GM23248 (cell line): Measurements from ENCODE around the gene UTS2R.

GRCh38 chr17:82314899-82315559, 2.4 kb downstream of the CD7 start:
- RAMPAGE, long total RNA, result no peak

DNA sequence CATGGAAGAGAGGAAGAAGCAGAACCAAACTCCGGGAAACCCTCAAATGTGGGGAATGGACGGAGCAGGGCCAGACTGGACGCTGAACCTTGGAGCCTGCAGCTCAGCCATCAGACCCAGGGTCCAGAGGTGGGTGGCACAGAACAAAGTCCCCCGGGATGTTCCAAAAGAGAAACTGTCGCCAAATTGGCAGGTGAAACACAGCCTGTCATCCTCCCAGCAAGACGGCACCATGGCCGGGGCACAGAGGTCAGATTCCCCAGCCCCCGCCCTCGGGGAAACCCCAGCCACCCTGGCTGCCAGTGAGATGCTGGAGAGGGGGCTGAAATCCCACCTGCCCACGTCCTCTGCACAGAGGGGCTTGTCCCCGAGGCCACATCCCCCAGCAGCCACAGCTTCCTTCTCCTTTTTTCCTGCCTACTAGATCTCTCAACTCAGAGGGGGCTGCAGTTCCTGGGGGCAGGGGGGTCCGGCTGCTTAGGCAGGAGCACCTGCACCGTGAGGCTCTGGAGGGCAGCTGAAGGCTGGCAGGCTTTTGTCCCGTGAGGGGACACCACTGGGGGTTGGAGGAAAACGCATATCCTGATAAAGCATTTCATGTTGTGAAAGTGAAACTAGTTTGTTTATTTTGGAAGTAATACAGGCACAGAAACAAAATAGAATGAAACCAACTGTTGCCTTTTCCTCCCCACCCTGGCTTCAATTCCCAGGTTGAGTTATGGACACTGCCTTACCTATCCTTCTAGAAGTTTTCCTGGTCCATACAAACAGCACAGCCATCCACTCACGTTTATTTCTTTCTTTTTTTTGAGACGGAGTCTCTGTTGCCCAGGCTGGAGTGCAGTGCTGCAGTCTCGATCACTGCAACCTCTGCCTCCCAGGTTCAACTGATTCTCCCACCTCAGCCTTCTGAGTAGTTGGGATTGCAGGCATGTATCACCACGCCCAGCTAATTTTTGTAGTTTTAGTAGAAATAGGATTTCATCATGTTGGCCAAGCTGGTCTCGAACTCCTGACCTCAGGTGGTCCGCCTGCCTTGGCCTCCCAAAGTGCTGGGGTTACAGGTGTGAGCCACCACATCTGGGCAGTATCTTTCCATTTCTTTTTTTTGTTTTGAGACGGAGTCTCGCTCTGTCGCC, 1.4 kb upstream of the SECTM1 start:
- RAMPAGE, long total RNA, result no peak

DNA sequence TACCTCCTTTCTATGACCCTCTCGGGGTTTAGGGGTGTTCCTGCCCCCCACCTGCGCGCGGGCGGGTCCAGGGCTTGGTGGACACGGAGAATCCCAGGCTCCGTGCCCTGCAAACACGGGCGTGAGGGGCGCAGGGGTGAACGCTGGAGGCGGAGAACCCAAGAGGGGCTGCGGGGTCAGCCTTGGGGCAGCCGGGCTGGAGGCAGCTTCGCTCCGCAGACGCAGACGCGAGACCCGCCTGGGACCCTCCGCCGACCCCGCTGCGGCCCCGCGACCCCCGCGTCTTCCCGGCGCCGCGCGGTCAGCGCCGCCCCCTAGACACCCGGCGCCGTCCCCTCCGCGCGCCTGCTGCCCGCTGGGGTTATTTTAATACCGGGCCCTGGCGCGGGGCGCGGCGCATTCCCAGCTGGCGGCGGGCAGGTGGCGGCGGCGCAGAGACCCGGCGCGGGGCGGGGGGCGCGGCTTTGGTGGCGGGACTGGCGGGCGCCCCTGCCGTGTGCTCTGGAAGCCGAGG, at the start of gene UTS2R:
TSS of gene UTS2R (plus strand) at position 397 of the 514 bp plus-strand sequence.
- RAMPAGE, long total RNA, result no peak

DNA sequence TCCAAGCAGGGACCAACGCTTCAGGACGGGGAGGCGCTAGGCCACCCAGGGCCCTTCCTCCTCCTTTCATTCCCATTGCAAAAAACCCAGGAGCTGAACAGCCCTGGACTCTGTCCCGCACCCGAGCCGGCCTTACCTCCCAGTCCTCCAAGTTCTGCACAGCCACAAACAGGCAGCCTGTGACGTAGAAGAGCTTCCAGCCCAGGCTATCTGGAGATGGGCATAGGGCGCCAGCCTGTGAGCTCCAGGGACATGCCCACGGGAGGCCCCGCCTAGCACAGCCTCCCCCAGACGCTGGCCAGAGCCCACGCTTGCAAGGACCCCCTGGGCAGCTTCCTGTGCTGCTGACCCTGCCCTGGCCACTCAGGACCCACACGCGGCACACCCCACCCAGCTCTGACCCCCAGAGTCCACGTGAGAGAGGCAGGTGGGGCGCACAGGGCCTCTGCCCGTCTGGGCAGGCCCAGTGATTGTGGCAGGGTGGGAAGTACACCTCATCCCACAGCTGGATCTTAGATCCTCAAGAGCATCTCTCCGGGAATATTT, 4.0 kb downstream of the CYBC1 start:
- RAMPAGE, long total RNA, result no peak

DNA sequence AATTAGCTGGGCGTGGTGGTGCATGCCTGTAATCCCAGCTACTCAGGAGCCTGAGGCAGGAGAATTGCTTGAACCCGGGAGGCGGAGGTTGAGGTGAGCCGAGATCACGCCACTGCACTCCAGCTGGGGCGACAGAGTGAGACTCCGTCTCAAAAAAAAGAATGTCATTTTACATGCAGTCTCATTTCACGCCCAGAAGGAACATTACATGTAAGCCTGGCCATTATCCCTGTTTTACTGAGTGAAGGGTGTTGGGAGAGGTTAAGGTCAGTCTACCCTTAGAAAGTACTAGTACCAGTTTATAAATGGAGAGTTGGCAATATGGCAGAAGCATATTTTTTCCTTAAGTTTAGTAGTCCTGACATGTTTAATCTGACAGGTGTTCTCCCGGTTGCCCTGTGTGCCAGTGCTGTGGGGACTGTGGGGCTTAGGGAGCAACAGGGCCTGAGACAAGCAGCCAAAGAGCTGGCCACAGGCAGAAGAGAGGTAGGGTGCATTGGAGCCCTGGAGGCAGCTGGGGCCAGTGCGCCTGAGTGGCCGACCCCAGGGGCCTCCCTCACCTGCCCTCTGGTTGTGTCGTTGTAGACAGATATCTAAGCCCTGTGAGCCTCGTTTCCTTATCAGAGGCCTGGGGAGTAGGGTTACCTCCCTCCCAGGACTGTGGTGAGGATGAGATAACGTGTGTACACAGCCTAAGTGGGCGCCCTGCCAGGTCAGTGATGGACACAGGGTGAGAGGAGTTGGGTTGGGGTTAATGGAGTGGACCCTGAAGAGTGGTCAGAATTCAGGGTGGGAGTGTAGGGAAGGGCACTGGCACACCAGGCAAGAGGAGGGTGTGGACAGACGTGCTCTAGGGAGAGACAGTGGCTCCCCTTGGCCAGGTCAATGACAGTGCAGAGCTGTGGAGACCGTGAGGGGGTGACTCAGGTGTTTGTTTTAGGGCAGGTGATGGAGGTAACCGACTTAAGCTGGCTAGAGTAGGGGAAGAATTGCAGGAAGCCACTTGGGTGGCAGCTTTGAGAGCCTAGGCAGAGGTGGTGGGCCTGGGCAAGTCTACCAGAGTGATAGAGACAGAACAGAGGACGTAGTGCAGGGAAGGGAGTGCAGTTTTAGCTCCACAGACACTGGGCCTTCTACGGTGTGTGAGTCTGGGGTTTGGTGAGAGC, 3.3 kb downstream of the NARF start:
- RAMPAGE, long total RNA, result no peak

GRCh38 chr17:82517321-82517594, 2.3 kb upstream of the FOXK2 start:
- RAMPAGE, long total RNA, result no peak

DNA sequence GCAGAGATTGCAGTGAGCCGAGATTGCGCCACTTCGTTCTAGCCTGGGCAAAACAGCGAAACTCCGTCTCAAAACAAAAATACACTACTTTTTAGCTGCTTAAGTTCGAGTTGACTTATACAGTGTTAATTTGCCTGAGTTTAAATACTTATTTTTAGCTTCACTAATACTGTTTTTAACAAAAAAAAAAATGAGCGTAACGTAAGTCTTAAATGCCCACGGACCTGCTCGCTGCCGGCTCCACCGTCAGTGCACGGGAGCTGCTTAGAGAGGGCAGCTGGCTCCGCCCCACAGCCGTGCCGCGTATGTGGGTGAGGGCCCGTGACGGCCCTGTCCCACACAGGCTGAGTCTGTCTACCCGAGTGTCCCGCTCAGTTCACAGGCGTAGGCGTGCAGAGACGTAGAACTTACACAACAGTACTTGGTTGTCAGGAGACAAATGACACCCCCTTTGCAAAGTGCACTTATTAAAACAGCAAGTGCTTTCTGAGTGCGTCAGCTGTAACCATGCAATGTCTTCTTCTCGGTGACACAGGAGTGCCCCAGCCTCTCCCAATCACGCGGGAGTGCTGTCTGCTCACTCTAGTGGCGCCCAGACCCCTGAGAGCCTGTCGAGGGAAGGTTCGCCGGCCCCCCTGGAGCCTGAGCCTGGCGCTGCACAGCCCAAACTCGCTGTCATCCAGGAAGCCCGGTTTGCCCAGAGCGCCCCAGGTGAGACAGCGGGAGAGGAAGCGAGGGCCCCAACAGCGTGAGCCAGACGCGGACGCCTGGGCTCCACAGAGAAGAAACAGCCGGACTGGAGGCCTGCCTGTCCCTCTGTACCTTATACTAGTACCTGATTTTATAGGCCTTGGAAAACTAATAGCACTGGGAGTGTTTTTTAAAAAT, 64.2 kb downstream of the FOXK2 start:
- RAMPAGE, long total RNA, result no peak

DNA sequence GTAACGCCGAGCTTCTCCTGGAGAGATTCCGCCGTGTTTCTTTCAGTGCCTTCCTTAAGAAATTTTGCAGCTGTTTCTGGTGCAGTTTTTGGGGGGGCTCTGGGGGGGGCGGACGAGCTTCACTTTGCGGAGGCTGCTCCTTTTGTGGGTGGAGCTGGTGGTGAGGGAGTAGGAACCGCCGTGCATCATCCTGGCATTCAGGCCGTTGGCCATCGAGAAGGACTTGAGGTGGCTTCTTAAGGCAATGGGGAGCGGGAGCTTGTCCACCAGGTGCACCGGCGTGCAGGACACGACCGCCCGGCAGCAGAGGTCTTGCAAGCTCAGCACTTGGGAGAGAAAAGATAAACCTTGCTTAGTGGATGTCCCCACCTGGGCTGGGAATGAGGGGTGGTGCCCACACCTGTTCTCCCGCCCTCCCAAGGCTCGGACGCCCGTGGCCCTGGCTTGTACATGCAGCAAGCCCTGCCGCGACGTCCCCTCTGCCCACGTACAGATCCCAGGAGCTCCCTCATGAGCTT, 9.6 kb upstream of the WDR45B start:
- RAMPAGE, long total RNA, result no peak

DNA sequence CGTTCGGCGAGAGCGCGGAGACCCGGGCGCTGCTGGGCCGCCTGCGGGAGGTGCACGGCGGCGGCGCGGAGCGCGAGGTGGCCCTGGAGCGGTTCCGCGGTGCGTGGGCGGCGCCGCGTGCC, 275 bp downstream of the TBCD start:
- RAMPAGE, long total RNA, result no peak

DNA sequence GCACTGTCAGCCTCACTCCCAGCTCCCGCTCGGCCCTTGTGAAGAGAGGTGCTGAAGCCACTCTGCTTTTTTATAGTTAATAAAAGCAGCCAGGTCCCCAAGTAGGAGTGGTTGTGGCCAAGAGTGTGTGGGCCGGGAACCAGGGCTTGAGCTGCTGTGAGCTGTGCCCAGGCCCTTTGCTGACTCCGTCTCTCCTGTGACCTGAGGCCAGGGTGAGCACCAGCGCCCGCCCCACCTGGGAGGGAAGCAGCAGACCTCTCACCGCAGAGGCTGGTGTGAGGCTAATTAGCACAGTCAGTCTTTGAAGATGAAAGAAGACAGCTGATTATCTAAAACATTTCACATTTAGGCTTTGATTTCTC, 36.7 kb downstream of the TBCD start:
- RAMPAGE, long total RNA, result no peak

GRCh38 chr17:82846049-82846809, 6.4 kb upstream of the ZNF750 start:
- RAMPAGE, long total RNA, result no peak

- RAMPAGE, long total RNA, result no peak
Measured at GRCh38 chr17:82938433-82938852, 98.6 kb upstream of the ZNF750 start.

DNA sequence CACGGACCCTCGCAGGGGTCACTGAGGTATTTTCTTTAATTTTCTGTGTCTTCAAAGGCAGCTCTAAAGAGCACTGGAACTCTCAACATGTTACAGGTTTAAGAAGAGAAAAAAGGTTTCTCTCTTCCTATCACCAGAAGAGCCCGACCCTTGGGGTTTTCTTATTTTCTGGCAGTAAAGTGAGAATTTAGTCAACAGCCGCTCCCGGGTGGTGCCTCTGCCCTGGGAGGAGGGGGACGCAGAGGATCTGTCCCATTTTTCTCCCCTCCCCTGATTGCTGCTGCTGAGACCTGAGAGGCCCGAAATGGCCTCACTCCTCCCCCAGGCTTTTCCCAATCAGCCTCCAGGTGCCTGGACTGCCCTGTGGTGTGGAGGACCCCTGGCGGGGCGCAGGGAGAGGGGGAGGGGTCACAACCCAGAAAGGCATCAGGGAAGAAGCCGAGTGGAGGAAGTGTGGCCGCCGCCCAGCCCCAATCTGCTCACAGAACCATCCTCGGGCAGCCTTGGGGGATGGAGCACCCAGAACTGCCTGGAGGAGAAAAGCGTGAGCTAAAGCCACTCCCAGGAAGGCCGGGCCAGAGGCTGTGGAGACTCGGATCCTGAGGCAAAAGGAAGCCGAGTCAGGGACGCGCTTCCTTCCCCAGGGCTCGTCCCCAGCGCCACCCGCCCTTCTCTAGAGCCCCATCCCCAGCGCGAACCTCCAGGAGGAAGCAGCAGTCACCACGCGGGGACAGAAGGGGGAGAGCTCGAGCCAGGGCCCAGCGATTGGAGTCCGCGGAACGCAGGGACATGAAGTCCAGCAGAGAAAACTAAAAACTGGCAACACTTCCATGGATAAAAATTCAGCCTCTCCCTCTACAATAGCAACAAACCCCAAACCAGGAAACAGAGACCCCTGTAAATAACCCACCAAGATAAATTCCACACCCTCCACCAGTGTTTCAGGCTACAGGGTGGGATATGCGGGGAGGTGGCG, 88.6 kb downstream of the B3GNTL1 start:
- RAMPAGE, long total RNA, result no peak

- RAMPAGE, long total RNA, result no peak
Measured at GRCh38 chr17:83010660-83011035, 40.9 kb downstream of the B3GNTL1 start.

GRCh38 chr17:83104441-83105163, 25.2 kb downstream of the METRNL start:
- RAMPAGE, long total RNA, result no peak

DNA sequence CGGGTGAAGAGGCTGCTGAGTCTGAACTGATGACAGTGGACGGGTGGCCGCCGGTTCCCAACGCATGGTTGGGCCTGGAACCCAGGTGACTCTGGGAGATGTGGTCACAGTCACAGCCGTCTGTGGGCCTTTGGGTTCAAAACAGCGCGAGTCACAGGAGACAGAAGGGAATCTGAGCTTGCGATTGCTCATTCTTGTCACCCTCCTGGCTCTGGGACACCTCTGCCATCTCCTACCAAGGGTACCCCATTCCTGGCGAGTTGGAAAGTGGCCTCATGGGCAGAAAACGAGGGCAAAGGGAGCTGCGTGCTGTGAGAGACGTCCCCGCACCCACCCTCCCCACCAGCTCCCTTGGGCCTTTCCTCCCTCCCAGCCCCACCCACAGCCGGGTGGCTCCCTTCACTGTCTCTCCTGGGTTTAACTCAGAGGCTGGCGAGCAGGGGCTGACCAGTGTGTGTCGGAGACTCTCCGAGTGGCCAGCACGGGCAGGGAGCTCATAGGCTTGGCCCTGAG, 26.0 kb downstream of the METRNL start:
- RAMPAGE, long total RNA, result no peak

- RAMPAGE, long total RNA, result no peak
Measured at GRCh38 chr17:83106798-83107164, 27.4 kb downstream of the METRNL start.

DNA sequence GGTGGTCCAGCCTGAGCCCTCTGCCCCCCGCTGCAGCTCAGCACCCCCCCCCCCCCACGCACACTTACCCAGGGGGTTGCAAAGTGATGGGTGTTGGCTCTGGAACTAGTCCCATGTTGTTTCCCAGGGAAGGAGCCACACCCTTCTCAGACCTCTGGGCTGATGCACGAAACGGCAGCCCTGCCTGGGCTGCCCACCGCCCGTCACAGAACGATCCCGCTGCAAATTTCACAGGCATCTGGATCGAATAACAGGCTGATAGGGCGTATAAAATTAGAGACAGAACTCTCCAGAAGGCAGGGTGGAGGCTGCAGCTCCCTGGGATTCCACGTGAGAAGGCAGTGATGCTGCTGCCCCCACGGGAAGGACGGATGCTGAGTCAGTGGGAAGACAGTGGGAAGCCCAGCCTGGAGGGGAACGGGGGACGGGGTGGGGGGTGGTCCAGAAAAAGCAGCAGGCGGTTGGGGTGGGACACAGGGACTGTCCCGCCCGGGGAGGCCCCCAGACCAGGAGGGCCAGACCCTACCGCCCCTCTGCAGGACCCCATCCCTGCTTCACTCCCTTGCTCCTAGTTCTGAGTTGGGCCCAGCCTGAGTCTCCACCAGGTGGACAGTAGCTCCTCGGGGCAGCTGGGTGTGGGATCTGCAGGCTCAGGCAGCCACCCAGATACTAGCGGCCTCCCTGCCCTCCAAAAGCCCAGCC, 117.6 kb downstream of the METRNL start:
- RAMPAGE, long total RNA, result no peak